OVCAR3 (cell line): Measurements from ENCODE around the genes TMEM63C, NGB and POMT2.

- RRBS = no CpG with 5 or more reads among the region's 4 CpGs
Measured at GRCh38 chr14:75984411-75985313, 901 bp upstream of the IFT43 start.

- RRBS = no CpG with 5 or more reads among the region's 19 CpGs
Measured at GRCh38 chr14:76083808-76084531, 67.8 kb upstream of the GPATCH2L start.

DNA sequence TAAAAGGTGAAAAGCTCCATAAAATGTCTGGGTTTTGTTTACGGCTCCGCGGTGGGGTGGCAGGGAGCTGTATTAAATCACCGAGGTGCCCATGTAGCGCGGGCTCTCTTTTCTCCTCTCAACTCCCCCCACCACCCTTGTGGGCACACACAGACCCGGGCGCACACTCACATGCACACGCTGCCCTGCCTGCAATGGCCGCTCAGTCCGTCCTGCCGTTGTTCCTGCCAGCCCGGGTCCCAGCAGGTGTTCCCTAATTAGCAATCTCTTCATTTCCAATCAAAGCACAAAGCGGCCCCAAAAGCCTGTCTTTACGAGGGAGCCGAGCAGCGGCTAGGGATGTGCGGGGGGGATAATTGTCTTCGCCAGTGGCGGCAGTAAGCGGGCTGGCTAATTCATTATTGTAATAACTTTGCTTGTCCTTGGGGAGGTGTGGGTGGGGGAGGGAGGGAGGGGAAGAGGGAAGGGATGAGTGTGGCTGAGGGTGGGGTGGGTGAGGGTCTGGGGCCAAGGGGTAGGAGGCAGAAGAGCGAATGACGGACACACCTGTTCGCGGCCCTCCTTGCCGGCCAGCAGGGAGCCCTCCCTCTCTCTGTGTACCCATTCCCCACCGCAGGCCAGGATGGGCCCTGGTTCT lies 46.3 kb upstream of the ESRRB start:
- RRBS = 83% methylated on average over 7 of the region's 27 CpGs

- RRBS = no CpG with 5 or more reads among the region's 1 CpG
Measured at GRCh38 chr14:76476430-76476629, 100.4 kb downstream of the ESRRB start.

GRCh38 chr14:76726315-76727089 lies 34.8 kb upstream of the VASH1 start:
- RRBS = no CpG with 5 or more reads among the region's 15 CpGs

DNA sequence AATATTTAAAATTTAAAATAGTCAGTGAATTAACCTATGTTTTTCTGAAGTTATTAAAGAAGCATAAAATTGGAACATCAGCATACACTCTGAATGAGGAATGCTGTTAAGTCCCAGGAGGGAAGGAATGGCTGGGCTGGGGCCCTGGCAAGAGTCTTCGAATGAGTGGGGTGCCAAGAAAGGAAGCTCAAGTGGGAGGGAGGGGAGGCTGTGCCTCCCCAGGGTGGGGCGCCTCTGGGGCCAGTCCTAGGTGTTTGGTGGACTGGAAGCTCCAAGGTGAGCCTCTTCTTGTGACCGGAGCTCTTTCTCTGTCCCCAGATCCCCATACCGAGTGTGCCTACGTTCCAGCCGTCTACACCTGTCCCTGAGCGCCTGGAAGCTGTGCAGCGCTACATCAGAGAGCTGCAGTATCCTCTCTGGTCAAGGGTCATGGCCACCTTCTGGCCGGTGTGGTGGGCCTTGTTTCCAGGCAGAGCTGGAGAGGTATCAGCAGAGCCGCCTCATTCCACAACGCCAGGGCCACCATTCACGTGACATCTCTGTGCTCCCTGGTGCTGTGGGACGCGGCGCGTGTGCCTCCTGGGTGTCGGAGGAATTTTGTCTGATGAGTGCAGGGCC lies 8.5 kb downstream of the VASH1 start:
- RRBS = no CpG with 5 or more reads among the region's 17 CpGs

DNA sequence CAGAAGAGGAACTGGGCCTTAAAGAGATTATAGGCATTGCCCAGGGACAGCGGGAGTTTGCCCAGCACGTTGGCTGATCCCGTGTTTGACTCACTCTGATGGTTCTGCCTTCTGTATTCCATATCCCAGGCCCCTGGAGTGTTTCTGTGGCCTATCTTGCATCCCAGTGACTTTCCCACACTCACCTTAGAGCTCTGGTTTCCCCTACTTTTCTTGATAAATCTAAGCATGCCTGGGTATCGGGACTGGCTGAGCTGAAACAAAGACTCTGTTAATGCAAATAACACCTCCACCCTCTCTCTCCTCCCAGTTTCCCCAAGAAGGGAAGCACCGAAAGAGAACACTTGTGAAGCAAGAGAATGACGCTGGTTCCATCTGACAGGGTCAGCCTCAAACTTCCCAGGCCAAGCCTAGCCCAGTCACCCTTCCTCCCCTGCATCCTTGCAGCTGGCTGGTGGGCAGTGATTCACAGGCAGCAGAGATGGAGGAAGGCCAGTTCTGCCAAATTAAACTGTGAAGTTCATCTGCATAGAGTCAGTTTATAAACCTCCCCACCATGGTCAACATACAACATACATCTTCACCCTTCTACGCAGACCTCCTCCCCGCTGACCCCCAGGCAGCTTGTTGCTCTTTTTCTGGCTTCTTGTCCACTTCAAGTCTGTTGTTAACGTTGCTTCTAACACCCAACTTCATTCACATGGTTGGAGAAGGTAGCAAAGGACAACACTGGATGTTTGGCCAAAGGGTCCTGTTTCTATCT lies 2.8 kb downstream of the LRRC74A start:
- RRBS = no CpG with 5 or more reads among the region's 9 CpGs

DNA sequence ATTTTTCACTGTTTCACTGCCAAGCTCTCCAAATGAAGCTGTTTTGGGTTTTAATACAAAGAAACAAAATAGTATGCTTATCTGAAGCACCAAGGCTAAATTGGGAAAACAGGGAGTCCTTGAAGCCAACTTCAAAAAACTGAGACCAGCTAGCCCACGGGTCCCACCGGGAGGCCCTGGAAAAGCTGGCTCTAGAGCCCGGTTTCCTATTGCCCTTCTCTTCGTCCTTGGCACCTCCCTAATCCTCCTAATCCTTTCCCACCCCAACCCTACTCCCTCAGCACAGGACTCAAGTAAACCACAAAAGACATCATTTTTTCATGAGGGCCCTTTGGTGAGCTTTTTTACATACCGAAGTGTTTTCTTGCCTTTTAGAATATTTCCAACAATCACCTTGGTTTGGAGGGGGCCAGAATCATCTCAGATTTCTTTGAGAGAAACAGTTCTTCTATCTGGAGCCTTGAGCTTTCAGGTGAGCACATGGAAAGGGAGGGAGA lies 11.3 kb downstream of the LRRC74A start:
- RRBS = no CpG with 5 or more reads among the region's 5 CpGs

GRCh38 chr14:76948253-76948613 lies 80.3 kb downstream of the IRF2BPL start:
- RRBS = 44% methylated on average over 3 of the region's 6 CpGs

DNA sequence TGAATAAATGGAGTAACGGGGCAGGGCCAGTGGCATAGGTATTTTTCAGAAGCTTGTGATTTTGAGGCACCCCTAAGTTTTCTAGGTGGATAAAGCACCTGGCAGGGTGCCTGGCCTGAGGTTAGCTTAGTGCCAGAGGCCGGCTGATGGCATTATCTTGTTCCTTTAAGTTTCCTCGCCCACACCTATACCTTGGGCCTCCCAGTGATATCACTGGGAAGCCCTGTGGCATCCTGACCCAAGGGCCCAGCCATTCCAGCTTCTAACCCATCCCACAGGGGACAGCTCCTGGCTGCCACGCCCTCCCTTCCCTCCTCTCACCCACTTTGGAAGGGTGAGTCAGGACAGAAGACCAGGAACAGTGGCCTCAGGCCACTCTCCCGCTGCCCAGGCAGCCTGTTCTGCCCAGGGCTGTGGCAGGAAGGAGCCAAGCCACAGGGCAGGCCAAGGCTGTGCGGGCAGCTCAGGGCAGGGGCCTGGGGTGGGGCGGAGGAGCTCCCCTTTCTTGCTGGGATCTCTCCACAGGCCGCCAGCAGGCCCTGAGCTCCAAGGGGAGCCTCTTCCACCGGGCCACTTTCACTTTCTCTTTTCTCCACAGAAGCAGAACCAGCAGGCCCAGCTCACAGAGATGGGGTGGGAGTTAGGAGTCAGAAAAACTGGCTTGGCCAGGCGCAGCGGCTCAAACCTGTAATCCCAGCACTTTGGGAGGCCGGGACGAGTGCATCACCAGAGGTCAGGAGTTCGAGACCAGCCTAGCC lies 75.1 kb downstream of the IRF2BPL start:
- RRBS = no CpG with 5 or more reads among the region's 14 CpGs

GRCh38 chr14:76956327-76957120 lies 72.0 kb downstream of the IRF2BPL start:
- RRBS = 4% methylated on average over 33 of the region's 49 CpGs

DNA sequence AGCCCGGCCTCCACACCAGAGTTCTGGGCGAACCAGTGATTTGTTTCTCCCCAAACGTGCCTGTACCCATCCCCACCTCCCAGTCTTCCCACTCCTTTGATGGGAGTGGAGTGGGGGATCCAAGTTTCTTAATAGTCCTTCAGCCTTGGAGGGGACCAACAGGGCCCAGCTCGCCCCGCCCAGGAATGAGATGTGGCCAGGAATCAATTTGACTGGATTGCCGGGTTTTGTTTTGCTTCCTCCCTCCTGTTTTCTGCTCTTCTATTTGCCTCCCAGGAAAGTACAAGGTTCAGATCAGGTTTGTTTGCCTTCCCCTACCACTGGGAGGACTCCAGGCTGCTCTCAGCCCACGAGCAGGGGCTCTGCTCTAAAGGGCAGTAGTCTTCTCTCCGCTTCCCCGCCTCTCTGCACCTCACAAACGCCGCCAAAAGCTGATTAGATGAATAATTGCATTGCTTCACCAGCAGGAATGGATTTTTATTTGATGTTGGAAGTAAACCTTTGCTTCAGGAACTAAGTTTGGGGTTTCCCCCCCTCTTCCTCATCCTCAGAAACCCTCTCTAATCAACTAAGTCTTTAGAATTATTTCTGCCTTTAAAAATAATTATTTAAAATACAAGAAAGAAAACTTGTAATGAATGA lies 5.0 kb downstream of the IRF2BPL start:
- RRBS = no CpG with 5 or more reads among the region's 11 CpGs

DNA sequence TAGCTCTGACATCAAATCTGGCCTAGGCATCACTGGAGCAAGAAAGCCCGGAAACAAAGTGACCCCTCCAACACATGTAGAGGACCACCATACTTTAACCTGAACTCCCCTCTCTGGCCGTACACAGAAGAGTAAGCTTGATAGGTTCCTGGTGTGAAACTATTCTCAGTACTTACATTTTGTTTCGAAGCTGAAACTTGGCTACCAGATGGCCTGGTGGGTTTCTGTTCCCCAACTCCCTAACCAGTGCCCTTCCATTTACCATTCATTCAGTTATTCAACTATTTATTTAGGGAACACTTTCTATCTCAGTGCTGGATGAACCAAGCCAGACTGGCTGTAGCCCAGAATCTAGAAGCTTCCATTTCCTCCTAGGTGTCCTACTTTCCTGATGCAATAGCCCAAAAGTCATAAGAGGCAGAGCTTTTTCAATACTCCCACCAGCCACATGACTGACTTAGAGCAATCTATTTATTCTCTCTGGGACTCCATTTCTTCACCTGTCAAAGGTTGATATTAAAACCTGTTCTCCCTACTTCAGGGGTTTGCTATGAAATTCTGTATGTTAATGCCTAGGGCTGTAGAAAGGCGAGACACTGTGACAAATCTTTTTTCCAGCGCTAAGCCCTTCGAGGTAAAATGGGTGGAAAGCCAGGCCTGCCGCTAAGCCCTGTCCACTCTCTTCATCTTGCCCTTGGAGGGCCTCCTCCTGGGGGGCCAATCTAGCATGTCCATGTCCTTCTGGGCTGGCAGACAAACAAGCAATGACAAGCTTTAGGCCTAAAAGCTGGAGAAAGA lies 8.1 kb upstream of the IRF2BPL start:
- RRBS = no CpG with 5 or more reads among the region's 7 CpGs

DNA sequence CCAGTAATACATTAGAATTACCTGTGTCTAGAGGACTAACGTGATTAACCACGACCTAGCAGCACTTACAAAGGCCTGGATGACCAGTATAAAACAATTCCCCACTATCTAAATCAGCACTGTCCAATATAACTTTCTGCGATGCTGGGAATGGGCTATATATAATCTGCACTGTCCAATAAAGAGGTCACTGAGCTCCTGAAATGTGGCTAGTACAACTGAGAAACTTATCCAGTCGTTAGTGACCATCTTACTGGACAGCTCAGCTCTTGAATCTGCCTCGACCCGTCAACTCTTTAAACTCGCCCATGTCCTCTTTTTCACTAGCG lies 1.0 kb upstream of the CIPC start:
- RRBS = no CpG with 5 or more reads among the region's 8 CpGs

- RRBS = 8% methylated on average over 14 of the region's 52 CpGs
Measured at GRCh38 chr14:77181277-77182449, at the start of gene TMEM63C. Gene TMEM63C, plus strand, starts transcription at chr14:77181798.

GRCh38 chr14:77271085-77271548 lies at the start of gene NGB:
Gene NGB, minus strand, starts transcription at chr14:77271206.
- RRBS = 8% methylated on average over 4 of the region's 38 CpGs

GRCh38 chr14:77296183-77296516 lies 24.5 kb downstream of the POMT2 start:
- RRBS = no CpG with 5 or more reads among the region's 10 CpGs

GRCh38 chr14:77320395-77321347 lies at the start of gene POMT2:
Gene POMT2, minus strand, starts transcription at chr14:77320883.
- RRBS = 3% methylated on average over 58 of the region's 96 CpGs

GRCh38 chr14:77707256-77707546 lies 622 bp downstream of the ALKBH1 start:
- RRBS = no CpG with 5 or more reads among the region's 8 CpGs

- RRBS = no CpG with 5 or more reads among the region's 2 CpGs
Measured at GRCh38 chr14:78100449-78100886, 69.7 kb upstream of the NRXN3 start.